Thoracic aorta (tissue), 1 donor: ENCODE measurements around a stretch of chr5.

DNA sequence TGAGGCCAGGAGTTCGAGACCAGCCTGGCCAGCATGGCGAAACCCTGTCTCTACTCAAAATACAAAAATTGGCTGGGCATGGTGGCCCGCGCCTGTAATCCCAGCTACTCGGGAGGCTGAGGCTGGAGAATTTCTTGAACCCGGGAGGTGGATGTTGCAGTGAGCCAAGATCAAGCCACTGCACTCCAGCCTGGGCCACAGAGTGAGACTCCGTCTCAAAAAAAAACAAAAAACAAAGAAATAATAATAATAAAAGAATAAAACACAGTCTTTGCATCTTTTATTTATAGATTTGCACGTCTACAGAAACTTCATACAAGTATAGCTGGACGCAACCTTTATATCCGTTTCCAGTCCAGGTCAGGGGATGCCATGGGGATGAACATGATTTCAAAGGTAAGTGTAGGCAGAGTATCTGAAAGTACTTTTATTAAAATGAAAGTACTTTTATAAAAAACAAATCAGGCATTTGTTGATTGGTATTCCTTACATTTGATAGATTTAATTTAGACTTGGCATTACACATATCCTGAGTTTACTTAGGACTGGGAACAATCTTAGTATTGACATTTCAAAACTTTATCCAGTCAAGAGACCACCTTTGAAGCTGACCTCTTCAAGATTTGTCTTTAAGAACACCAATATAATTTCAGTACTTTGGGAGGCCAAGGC lies 19.2 kb downstream of the HMGCR start:
- RAMPAGE, long total RNA: no peak

DNA sequence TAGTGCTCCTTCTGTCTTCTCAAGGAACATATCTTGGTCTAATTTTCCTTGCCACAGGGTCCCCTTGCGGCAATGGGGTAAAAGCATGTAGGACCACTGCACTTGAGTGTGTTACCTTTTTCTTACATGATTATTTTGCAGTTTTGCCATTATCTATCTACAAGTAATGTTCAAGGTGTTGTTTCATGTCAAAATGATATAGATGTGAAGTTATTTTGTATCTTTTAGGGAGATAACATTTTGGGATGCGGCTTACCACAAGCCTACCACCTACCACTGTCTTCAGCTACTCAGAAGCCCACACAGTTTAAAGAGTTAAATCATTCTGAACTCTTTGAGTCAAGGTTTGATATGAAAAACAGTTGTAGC lies 19.9 kb downstream of the CERT1 start:
- RAMPAGE, long total RNA: no peak

DNA sequence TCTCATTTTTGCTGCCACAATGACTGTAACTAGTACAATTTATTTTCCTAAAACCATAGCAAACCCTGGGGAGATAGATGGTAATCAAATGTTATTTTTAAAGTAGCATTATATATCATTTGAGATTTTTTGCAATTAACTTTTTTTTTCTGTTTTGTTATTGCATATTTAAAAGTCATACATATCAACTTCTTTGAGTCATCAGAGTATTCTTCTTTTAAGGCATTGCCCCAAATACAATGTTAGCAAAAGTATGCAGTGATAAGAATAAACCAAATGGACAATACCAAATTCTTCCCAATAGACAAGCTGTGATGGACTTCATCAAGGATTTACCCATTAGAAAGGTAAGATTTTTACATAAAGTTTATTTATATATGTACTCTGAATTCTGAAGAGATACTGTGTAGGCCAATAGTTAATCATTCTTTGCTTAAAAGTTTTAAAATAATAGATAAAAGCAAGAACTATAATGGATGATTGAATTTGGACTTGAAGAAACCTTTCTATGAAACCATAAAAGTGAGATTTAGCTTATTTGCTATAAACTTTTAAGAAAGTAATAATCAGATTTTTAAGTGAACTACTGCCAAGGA lies 28.1 kb upstream of the ANKDD1B start:
- RAMPAGE, long total RNA: no peak

- RAMPAGE, long total RNA: no peak
Observed at GRCh38 chr5:75593592-75594322, 17.5 kb upstream of the ANKDD1B start.

DNA sequence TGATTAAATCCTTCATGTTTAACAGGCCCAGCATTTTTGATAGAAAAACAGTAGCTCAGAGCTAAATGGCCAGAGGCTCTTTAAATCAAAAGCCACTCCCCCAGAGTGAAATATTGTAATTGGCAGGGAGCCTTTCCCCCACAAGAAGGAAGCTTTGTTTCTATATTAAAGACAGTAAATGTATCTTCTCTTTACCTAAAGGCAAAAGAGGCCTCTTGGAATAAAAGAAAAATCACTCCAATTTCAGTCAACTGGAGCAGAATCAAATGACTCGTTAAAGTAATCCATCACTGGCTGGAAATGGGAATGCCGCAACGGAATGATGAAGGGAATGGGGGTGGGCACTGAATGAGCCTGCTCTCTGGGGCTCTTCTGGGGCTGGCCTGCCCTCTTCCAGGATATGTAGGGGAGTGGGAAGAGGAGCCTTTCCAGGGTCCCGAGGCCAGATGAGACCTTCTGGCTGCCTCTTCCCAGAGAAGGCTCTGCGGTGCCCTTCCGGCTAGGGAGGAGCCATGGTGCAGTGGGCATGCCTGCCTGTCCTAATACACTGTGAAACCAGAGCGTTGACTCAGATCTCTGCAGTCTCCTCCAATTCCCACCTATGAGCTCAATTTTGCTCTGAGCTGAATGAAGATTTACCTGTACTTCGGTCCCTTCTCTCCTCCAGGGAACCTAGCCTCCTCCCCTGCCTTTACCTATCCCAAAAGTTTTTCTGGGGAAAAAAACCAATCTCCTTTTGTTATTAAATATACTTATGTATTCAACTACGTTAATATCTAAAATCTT lies 45.3 kb downstream of the ANKDD1B start:
- RAMPAGE, long total RNA: no peak

DNA sequence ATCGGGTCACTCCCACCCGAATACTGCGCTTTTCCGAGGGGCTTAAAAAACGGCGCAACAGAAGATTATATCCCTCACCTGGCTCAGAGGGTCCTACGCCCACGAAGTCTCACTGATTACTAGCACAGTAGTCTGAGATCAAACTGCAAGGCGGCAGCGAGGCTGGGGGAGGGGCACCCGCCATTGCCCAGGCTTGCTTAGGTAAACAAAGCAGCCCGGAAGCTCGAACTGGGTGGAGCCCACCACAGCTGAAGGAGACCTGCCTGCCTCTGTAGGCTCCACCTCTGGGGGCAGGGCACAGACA lies 21.3 kb downstream of the POC5 start:
- RAMPAGE, long total RNA: no peak

GRCh38 chr5:76388282-76388699 lies 14.8 kb upstream of the IQGAP2 start:
- RAMPAGE, long total RNA: no peak

- RAMPAGE, long total RNA: no peak
Observed at GRCh38 chr5:76562039-76562710, 61.0 kb downstream of the F2RL2 start.

- RAMPAGE, long total RNA: no peak
Observed at GRCh38 chr5:76605935-76606489, 17.2 kb downstream of the F2RL2 start.

DNA sequence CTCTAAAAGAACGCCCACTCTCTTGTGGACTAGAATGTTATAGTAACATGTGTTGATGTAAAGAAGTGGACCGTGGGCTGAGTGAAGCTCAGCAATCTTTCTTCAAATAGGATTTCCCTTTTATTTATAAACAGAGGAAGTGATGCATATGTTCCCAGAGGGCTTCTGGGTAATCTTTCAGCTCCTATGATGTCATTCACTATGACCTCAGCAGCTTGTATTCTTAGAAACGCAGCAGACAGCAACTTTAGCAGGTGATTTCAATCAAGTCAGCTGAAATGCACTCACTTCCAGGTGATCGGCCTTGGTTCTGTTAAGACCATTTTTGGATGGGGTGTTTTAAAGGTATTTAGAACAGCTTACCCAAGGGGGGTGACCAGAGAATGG lies 14.3 kb downstream of the F2RL2 start:
- RAMPAGE, long total RNA: no peak

GRCh38 chr5:76619915-76620864 lies 3.0 kb downstream of the F2RL2 start:
- RAMPAGE, long total RNA: no peak

DNA sequence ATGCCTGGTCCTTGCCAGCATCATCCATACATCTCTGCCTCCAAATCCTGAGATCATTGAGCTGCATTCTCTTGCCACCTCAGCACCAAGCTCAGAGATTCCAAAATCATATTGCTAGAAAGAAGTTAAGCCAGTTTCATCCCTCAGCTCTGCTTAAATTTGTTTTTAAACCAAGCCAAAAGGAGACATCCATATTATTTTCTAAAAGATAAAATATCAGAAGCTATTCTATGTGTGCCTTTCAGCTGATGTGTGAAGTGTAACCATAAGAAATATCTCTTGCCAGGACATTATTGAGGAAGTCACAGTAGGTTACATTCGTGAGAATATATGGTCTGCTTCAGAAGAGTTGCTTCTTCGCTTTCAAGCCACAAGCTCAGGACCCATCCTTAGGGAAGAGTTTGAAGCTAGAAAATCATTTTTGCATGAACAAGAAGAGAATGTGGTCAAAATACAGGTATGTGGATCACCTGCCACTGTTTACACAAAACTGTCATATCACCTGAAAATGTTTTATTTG lies 17.5 kb upstream of the F2RL2 start:
- RAMPAGE, long total RNA: start-site peak on the plus strand centred at position 218 of the sequence, 463 bp wide, 8 reads

DNA sequence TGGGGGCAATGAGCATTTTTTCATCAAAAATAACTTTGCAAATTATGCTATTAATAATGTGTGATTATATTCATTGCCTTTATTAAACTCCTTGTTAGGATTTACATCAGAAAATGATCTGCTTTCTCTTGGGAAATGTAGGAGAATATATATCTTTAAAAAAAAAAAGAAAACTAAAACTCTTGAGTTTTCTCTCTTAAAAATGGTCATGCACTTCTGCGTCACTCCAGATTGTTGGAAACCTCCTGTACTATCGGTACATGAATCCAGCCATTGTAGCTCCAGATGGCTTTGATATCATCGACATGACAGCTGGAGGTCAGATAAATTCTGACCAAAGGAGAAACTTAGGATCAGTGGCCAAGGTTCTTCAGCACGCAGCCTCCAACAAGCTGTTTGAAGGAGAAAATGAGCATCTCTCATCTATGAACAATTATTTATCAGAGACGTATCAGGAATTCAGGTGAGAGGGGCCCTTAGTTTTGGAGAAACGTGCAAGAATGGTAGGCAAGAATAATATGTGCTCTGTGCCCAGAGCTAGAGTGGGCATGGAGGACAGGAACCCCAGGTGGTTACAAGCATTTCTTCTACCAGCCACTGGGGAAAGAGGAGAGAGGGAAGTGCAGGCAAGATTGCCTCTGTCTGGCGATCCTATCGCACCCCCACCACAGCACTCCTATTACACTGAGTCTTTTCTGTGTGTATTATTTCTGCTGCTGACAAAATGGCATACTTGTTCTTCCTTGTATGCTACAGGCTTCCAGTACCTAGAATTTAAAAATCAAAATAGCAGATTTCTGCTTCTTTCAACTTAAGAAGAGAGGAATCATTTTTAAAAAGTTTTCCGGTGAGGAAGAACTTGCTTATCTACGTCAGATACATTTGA lies 41.4 kb upstream of the F2R start:
- RAMPAGE, long total RNA: no peak

GRCh38 chr5:76820408-76820901 lies 1.6 kb downstream of the F2RL1 start:
- RAMPAGE, long total RNA: no peak

DNA sequence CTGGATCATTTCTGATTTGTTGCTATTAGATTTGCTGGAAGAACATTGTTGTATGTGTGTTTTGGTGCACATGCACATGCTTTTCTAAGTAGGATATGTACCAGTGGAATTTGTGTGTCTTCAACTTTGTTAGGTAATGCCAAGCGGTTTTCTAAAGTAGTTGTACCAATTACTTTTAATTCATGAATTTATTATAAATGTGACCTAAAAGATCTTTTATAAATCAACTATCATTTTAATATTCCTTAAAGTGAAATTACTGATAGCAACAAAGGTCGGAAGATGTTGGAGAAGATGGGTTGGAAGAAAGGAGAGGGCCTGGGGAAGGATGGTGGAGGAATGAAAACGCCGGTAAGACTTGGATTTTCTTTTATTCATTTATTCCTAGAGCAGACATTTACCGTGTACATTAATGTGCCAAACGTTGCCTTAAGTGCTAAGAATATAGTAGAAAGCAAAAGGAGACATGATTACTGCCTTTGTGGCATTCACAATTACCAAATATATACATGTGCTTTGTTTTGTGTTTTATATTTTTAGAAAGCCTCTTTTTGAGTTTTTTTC lies 25.6 kb downstream of the ZBED3 start:
- RAMPAGE, long total RNA: start-site peak on the plus strand centred at position 290 of the sequence, 75 bp wide, 19 reads

DNA sequence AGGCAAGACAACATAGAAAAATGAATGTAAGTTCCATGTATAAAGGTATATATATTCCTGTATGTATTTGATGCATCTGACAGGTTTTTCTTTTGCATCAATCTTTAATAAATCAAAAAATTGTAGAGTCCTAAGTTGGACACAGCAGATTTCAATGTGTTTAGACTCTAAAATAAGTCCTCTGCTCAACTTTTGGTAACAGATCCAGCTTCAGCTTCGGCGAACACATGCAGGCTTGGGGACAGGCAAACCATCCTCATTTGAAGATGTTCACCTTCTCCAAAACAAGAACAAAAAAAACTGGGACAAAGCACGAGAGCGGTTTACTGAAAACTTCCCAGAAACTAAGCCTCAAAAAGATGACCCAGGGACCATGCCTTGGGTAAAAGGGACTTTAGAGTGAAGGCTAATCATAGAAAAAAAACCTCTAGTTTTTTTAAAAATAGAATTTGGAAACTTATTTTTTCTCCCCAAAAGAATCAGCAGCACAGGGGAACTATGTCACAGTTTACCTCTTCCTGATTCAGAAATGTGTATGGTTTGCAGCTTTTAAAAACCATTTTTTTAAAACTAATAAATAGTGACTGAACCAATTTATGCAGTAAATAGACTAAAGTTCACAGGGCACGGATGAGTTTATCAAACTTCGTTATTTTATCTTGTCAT lies 24.1 kb downstream of the ZBED3 start:
- RAMPAGE, long total RNA: start-site peak on the plus strand centred at position 268 of the sequence, 291 bp wide, 14 reads

DNA sequence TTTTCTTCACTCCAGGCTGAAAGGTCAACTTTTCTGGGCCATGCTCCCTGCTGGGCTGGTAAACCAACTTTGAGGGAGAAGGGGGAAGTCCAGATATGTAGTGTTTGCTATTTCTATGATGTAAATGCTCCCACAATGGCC lies 497 bp upstream of the ZBED3 start:
- RAMPAGE, long total RNA: no peak

DNA sequence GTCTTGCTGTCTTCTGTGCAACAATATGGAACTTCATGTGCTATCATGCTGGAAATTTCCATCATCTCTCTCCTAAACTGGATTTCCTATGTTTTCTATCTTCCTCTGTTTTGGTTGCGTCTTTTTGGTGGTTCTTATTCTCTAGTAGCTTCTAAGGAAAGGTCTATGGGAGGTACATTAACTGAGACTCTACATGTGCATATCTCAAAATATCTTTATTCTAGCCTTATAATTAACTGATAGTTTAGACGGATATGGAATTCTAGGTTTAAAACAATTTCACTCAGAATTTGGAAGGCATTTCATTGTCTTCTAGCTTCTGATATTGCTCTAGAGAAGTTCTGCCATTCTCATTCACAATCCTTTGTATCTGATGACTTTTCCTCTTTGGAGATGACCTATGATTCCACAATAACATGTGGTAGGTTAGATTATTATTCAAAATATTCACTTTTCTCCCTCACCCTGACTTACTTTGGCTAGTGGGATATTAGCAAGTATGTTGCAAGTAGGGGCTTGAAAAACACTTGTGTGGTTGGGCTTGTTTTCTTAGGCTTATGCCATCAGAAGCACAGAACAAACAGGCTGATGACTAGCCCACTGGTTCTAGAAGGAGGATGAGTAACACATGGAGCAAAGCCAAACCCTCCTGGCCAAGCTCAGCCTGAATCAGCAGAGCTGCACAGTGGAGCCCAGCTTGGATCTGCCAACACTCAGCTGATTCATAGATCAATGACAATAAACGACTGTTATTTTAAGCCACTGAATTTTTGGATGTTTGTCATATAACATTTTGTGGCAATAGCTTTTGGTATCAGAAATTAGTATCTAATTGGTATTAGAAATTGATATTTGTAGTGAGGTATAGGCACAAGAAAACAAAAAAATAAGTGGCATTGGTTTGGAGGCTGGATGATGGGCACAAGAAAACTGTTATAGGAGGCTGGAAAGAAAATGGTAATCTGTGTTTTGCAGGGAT lies 45.9 kb upstream of the ZBED3 start:
- RAMPAGE, long total RNA: no peak

- RAMPAGE, long total RNA: no peak
Observed at GRCh38 chr5:77167914-77168660, 42.4 kb upstream of the PDE8B start.

- RAMPAGE, long total RNA: no peak
Observed at GRCh38 chr5:77582051-77582497, 56.4 kb downstream of the OTP start.